ENCODE measurements around a stretch of chr6.

DNA sequence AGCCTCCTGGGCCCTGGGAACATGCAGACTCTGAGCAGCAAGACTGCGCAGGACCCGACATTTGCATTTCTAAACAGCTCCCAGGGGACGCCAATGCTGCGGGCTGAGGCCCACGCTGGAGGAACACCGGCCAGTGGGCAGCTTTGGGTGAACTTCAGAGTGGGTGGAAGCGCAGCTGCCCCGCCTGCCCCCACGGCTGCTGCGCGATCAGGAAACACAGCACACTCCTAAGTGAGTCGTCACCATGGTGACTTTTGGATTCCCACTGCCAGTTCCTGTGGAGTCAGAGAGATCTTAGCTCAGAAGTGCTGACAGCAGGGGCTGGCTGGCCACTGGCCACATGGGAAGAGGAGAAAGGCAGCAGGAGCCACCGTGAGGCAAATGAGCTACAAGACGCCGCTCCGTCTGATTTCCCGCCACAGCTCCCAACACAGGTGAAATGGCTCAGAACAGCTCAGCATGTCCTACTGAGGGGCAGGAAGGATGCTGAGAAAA is 52.1 kb downstream of the RNASET2 start:
- PRO-cap: no peak

DNA sequence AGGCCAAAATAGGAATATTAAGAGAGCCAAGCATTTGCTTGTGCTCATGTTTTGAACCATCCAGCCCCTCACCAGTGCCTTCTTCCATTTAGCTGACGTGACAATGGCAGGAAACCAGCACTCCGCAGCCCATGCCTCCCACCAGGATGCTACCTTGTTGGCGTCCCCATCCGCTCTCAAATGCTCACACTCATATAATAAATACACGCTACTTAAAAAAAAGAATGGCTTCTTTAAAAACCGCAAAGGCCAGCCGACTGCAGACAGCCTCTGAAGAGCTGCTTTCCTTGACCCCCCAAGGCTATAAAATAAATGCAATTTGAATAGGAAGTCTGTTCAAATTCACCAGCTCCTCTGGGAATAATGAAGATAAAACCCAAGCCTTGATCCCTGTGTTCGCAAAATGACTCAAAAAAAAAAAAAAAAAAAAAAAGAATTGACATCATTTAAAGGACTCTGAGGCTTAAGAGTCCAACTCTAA is 29.0 kb downstream of the RNASET2 start:
- PRO-cap: no peak

DNA sequence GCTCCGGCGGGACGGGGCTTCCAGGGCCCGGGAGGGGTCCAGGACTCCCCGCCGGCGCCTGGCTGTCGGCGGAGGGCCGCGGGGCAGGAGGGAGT is 815 bp upstream of the CEP43 start:
- PRO-cap: no peak

DNA sequence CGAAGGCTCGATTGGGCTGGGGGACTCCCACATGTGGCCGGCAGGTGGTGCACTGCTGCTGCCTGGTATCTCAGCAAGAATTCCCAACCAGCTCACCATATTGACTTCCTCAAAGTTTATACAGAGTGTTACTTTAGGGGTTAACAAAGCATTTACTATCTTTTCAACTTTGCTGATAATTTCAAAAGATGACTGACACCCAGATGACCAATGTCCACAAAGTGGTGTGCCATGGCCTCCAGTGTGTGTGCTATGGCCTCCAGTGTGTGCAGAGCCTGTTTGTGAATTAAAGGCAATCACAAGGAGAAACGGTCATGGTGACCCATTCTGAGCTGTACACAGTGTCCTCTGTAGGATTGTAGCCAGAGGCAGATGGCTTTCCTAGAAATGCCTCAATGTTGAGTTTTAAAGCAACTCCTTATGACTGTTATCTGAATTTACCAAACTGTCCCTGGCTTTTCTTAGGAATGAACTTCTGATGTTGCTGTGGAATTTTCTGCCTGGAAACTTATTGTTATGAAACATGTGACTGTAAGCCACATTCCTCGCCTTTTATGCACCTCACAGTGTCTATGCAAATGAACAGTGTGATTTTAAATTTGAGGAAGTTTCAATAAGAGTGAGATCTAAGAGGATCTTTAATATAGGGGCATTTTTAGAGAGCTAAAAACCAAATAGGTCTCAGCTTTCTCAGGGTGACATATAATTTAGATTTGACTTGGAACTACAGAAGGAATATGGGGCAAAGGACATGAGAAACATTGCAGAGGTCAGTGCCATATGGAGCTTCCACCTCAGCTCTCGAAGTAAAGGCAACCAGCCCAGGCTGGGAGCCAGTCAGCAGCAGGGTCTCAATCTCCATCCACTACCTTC is 2.4 kb upstream of the CCR6 start:
- PRO-cap: no peak

GRCh38 chr6:167130783-167131907 is 8.2 kb downstream of the CCR6 start:
- PRO-cap: no peak

DNA sequence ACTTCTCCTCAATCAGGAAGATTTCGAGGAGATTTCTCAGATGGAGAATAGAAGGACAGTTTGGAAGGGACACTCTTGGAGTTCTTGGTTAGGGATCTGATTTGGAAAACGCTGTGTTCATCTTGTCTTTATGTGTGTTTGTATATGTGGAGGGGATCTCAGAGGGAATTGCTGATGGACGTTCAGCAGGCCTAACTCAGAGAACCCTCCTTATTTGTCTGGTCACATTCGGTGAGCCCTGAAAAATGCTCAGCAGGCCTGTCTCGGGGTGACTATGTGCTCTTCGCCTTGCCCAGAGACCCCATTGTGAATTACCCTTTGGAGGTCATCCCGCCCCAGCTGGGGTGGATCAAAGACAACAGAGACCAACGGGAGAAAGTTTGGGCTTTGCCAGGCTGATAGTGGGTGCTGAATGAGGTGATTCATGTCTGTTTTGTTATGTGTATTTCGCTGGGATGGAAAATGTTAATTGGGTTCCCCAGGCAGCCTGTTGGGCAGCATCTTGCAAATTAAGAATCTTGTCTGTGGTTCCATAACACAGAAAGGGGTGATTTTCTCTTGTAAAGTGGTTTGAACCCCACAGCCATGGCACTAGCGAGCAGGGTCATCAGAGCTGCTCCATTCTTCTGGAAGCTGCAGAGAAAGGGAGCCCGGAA is 63.3 kb upstream of the UNC93A start:
- PRO-cap: no peak

DNA sequence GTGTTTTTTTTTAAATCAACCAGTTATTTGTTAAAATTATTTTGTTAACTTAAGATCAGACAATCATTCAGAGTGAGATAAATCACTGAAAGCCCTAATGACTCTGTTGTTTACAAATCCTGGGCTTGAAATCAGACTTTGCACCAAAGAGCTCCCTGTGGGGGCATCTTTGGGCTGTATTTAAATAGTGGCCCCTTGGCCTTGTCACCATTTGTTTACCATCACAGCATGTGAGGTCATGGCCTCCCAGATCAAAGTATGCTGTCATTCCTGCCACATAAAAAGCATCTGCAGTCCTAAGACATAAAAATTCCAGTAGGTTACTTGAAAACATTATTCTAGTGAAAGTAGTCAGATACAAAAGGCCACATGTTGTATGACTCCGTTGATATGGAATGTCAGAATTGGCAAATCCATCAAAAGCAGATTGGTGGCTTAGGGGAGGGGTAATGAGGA is 17.2 kb downstream of the TTLL2 start:
- PRO-cap: no peak

DNA sequence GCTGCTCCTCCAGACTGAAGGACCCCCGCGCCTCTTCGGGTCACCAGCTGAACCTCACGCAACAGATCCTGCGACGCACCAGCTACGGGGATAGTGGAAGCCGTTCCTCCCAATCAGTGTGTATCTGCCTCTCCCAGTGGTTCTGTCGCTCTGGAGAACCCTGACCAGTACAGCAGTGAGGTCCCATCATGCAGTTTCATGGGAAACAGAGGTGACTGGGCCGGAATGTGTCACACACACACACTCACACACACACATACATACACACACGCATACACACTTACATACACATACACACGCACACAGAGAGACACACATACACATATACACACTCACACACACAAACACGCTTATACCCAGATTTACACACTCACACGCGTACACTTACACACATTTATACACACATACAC is 169.9 kb downstream of the TTLL2 start:
- PRO-cap: bidirectional peak, plus-strand start at position 167 of the sequence, minus-strand start at position 147 of the sequence

DNA sequence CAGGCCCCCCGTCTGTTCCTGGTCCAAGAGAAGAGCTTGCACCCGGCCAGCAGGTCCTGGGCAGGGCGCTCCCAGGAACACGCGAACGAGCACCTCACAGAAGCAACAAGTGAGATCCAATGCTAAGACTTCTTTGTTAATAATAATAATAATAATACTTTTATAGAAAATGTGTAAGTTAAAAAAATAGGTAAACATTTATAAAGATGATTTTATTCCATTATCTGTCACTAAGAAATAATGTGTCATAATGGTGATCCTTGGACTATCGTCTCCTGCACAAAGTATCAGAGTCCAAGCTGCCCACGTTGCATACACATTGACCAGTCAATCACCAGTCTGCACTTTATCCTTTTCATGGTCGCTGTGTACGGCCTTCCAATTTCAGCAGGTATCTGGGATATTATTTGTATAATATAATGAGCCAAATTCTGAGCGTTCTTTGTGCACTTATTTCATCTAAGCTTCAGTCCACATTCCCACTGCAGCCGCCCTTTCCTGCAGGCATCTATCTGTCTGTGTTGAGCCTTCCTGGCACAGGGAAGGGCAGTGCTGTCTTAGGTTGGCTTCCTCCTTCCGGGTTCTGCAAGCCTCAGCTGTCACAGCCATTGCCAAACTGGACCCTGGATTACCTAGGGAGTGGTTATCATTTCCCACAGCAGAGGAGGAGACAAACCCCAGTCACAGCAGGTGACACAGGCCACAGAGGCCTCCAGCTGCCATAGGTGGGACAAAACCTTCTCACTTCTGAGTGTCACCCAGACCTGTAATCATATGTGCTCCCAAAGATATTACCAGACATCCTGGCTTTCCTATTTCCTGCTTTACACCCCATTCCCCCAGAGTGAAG is 174.3 kb downstream of the TTLL2 start:
- PRO-cap: bidirectional peak, plus-strand start at position 469 of the sequence, minus-strand start at position 274 of the sequence; bidirectional peak, plus-strand start at position 684 of the sequence, minus-strand start at position 618 of the sequence; unidirectional peak, plus-strand start at position 684 of the sequence

- PRO-cap: no peak
Observed at GRCh38 chr6:167524450-167525052, 199.7 kb downstream of the TTLL2 start.

GRCh38 chr6:167647132-167648275 is 179.2 kb upstream of the AFDN start:
- PRO-cap: no peak

DNA sequence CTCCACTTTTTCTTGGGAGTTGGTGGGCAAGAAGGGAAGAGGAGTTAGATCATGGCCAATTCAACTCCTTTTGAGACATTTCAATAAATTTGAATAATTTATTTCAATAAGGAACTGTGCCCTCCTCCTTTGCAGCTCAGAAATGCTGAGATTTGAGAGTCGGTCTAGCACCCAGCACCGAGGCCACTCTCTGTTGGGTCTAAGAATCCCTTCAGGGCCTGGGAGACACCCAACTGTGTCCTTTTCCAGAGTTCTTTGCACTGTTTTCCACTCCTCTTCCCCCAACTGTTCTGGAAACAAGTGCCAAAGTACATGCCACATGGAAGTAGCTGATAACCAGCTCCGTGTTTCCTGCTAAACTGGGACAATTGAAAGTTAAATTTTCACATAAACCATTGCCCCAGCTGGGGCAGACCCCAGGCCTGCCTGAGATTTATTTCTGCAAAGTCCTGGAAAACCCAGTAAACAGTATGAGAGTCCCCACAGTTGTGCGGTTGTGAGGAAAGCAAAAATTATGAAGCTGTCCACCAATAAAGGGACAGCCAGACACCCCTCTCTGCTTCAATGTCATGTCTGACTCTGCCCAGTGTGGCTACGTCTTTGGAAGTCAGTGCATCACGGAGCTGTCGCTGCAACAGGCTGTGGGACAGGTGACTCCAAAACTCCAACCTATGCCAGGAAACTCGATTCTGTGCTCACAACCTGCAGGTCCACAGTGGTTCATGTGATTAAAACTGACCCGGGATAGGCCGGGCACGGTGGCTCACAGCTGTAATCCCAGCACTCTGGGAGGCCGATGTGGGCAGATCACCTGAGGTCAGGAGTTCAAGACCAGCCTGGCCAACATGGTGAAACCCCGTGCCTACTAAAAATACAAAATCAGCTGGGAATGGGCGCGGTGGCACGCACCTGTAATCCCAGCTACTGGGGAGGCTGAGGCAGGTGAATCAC is 178.0 kb upstream of the AFDN start:
- PRO-cap: bidirectional peak, plus-strand start at position 461 of the sequence, minus-strand start at position 257 of the sequence; bidirectional peak, plus-strand start at position 677 of the sequence, minus-strand start at position 602 of the sequence

- PRO-cap: unidirectional peak, minus-strand start at chr6:167764910; bidirectional peak, plus-strand start at chr6:167764977, minus-strand start at chr6:167764910
Observed at GRCh38 chr6:167764648-167765081, 62.0 kb upstream of the AFDN start.

GRCh38 chr6:167787750-167788178 is 38.9 kb upstream of the AFDN start:
- PRO-cap: unidirectional peak, plus-strand start at chr6:167788084

DNA sequence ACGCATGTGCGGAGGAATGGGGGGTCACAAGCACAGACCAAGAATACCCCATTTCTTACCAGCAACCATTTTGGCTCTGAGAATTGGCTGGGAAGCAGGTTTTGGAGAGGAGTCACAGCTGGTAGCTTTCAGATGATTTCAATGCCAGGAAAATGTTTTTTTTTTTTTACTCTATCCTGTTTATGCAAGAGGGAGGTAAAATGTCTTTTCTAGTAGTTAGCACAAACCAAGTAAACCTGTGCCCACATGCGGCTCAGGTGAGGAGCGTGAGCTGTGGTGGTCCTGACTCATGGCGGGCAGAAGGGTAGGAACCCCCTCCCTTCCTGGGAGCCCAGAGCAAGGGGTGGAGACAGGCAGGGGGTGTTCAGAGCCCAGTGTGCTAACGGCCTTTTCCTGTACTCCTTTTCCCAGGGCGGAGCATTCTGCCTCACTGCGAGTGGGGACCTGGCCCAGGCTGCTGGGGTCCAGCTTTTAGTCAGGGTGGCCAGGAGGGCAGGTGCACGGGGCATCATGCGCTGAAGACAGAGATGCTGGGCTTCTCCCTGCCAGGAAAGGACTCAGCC is 32.9 kb downstream of the FRMD1 start:
- PRO-cap: no peak

GRCh38 chr6:168196094-168197444 is 117.6 kb upstream of the FRMD1 start:
- PRO-cap: unidirectional peak, minus-strand start at chr6:168196319; bidirectional peak, plus-strand start at chr6:168196725, minus-strand start at chr6:168196522

GRCh38 chr6:168302602-168302819 is 17.1 kb downstream of the DACT2 start:
- PRO-cap: no peak

DNA sequence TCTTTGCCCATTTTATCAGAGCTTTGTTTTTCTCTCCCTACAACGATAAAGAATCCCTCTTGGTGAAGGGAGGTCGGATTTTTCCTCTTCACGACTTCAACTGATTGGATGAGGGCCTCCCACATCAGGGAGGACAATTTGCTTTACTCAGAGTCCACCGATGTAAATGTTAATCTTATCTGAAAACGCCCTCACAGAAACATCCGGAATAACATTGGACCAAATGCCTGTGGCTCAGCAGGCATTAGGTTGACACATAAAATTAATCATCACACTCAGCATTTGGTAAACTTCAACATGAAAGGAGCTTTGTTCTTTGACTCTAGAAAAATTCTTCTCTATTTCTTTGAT is 7.3 kb upstream of the DACT2 start:
- PRO-cap: no peak

DNA sequence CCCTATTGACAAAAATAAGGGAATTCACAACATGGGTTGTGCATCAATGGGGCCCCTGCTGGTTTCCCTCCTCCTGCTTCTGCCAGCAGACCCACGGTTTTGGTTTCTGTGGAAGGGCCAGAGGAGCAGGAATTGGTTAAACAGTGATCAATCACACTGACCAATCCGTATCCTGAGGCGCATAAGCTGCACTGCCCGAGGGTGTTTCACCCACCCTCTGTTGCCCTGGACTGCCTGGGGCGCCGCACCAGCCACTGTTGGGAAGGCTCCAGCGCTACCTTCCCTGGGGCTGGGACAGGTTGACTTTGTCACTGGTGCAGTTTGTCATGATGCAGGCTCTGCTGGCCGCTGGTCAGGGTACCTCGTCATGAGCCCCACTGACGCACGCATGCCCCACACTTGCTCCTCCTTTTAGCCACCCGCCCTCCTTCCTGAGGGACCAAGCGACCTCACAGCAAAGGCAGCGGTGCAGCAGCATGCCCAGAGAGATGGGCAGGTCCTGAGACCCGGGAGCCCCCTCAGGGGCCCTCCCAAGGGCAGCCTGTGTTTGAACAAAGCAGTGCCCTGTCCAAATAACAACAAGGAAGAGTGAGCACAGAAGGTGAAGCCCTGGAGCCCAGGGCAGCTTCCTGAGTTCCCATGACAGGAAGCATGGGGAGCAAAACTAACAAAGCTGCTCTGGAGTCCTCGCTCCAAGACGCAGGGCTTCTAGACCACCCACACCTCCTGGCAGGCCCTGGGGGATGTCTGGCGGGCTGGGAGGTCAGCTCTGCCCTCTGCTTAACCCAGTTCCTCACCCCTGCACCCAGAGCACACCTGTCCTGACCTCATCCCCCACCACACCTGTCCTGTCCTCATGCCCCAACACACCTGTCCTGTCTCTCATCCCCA is 50.2 kb upstream of the SMOC2 start:
- PRO-cap: no peak

DNA sequence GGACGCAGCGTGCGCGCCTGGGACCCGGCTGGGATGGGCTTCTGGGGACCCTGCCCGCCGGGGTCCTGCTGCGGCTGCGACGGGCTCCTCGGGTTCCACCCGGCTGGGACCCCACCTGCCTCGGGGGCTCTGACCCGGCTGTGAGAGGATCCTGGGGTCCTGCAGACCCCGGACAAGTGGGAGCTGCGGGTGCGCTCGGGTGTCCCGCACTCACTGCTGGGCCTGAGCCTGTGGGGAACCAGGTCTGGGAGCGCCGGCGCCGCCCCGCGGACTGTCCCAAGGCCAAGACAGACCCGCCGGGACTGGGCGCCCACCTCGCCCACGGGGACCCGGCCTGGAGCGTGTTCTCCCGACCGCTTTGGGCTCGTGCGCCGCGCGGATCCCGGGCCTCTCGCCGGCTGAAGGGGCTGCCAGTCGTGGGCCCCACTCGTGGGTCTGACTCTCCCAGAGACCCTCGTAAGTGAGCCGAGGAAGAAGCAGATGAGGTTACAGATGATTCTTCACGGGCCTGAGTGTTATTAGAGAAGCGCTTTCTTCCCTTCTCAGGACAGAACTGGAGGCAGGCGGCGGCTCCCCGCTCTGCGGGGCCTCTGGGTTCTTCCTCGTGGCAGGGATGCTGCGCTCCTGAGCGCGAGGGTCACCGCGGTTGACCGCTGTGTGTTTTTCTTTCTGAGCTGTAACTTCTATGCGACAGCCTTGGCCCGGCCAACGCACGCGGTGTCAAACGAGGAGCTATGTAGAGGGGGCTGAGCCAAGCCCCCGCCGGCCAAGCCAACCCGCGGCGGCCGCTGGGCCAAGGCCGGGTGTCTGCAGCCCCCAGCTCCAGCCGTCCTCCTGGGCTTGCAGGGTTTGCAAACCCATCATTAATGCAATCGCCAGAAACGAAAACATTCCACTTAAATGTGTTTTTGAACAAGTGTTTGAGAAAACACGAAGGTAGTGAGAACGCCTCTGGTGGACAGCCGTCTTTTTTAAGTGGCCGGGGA is 928 bp downstream of the SMOC2 start:
- PRO-cap: no peak

Data from left lobe of liver (tissue), 1 donor.